Measurements from ENCODE around the genes TIMM10, SELENOH and GLYATL2.

DNA sequence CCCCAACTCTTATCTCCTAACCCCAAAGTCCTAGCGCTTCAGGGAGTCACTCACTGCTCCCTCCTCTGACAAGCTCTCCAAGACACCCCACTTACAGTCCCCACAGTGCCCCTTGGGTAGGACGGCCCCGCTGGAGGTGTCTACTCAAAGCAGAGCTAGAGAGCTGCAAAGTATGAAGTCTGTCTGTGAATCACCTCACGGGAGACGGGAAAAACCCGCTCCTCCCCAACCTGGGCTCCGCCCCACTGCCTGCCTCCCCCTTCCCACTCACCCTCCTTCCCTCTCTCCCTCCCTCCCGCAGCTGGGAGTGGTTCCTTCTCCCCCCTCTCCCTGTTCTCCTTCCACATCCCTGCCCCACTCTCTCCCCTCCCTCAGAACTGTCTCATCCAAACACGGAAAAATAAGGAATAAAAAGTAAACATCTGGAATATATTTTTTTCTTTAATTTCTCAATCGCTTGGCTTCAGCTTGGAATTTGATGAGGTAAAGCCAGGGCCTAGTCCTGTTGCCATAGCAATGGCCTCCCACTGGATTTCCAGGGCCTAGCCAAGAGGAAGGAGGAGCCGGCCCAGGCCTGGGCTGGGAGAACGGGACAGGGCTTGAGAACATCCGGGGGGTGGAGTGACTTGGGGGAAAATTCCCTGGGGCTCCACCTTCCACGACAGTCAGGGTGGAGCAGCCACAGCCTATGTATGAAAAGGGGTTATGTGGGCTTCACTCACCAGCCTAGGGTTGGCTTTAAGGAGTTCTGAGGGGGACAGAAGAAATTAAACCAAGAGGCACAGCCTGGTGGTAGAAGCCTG lies 2.4 kb downstream of the TNKS1BP1 start:
- CAGE, long polyA plus RNA: no peak
- RRBS: 4% methylated on average over 3 of the region's 14 CpGs

- CAGE, long polyA plus RNA: no peak
- RRBS: no CpG with 5 or more reads among the region's 9 CpGs
Observed at GRCh38 chr11:57336226-57336649, 546 bp upstream of the SSRP1 start.

DNA sequence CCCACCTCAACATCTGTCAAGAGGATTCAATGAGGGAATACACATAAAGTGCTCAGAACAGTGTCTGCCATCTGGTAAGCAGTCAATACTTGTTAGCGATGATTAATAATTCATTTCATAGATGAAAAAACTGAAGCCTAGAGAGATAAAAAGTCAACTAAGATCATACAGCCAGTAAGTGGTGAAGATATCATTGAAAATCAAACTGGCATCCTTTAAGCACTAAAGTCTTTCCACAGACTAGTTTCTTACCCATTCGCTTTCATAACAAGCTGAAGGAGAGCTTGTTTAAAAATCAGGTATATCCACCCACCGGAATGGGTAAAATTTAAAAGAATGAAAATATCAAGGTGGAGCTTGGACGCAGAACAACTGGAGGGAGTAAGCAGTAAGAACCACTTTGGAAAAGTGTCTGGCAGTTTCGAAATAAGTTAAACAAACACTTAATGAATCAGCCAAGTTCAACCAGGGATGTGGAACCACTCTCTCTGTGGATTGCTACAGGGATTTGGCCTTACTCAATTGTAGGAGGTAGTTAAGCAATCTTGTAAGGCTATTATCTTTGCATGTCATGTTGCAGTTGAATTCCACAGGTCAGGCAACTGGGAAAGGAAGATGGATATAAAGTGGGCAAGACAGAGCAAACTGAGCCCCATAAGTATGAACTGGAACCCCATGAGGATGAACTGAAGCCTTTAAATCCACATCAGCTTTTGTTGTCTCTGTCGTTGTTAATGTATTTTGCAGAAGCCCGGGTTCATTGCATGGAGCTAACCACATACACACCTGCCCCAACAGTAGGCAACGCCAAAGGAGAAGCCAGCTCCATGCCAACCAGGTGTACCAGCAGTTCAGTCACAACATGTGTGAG lies 7.7 kb upstream of the SLC43A3 start:
- CAGE, long polyA plus RNA: no peak
- RRBS: no CpG with 5 or more reads among the region's 8 CpGs

GRCh38 chr11:57514046-57515117 lies 1.1 kb downstream of the SLC43A1 start:
- CAGE, long polyA plus RNA: start-site peak on the minus strand at chr11:57514821-57514954, 108 and 91 reads in 2 replicates
- RRBS: 3% methylated on average over 10 of the region's 72 CpGs

DNA sequence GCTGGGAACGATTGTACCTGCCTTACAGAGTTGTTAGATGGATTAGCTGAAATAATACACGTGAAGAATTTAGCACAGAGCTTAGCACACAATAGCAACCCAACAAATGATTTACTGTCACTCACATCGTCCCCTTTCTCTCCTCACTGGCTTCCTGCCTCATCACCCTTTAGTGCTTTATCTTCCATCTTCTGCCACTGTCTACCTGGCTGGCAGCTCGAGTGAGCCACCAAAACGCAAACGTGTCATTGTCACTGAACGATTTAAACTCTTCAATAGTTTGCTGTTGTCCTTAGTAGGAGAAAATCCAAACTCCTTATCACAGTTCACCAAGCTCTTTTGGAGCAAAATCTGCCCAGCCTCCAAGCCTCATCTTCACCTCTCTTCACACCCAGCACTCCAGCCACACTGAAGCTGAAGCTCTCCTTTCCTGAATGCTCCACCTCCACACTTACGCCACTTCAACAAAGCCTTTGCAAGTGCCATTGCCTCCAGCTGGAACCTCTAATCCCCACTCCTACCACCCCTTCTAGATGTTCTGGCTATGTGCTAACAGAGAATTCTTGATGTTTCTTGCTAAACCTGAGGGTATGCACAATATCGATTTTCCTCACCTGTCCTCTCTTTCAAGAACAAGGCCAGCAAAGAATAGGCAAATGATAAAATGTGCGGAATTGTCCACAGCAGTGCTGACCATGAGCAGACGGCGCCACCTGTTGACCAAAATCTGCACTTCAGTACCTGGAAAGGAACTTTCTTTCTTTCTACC lies 3.7 kb downstream of the TIMM10 start:
- CAGE, long polyA plus RNA: no peak
- RRBS: no CpG with 5 or more reads among the region's 12 CpGs

GRCh38 chr11:57530564-57531903 lies at the start of gene TIMM10:
Gene TIMM10, minus strand, starts transcription at chr11:57530754.
- CAGE, long polyA plus RNA: start-site peak on the minus strand at chr11:57530705-57530756, 260 and 325 reads in 2 replicates
- RRBS: 2% methylated on average over 2 of the region's 53 CpGs

DNA sequence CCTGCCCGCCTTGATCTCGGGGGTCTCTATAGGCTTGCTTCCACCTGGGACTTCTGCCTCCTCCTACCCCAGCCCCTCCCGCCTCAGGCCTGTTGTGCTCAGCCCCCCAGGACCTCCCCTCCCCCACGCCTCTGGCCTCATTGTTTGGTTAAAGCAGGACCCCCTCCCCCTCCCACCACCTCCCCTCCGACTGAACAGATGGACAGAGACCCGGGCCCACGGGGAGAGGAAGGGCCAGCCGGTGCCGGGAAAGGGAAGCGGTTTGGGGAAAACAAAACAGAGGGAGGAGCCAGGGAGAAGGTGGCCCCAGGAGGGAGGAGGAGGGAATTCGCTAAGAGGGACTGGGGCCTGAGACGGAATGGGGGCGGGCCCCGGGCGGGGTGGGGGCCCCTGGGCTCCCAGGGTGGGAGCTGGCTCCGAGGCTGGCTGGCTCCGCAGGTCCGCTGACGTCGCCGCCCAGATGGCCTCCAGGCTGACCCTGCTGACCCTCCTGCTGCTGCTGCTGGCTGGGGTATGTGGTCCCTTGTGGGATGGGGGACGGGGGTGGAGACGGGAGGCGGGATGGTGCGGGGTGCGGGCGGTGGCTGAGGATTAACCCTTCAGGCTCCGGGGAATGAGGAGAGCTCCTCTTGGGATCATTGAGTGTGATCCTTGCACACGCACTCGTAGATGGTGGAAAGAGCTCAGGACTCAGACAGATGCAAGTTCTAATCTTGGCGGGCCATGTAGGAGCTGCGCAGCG lies 497 bp downstream of the SERPING1 start:
- CAGE, long polyA plus RNA: start-site peak on the plus strand centred at position 361 of the sequence, 117 bp wide, 628 and 715 reads in 2 replicates
- RRBS: 3% methylated on average over 2 of the region's 33 CpGs

DNA sequence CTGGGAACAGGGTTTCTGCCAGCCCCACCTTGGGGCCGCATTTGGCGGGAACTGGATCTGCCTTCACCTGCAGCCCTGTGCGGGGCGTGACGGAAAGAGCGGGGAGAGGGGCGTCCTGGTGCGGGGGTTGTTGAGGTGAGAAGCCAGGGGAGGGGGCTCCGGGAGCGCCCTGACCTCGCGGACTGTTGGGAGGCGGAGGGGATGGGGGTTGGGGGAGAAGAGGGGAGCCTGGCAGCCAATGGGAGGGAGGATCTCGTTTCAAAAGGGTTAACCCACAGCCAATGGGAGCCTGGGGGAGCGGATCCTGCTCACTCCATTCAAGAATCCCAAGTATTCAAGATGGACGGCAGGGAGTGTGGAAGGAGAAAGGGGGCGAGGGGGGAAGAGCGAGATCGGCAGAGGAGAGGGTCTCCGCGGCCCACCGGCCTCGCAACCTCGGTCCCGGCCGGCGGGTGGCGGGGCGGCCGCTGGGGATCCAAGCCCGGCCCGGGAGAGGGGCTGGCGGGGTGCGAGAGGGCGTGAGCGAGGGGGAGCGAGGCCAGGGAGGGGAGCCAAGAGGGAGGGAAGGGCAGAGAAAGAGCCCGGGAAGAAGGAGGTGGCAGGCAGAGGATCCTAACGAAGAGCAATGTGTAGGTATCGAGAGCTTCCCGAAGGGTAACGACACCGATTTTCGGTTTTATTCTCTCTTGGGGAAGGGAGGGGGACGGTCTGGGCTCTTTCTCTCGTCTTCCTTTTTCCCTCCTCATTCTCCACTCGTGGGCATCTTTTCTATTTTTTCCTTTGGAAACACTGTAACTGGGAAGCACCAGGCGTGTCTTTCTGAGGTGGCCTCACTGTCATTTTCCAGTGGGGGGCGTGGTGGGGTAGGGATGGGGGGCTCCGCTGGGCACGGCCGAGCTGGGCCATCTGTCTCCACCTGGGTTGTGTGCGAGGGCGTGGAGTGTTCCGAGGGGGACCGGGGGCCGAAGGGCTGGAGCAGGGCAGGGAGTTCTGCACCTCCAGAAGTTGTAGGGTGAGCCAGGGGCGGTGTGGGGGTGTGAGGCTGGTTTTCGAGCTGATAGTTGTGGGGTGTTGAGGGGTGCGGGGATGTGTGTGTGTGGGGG lies 11.3 kb downstream of the YPEL4 start:
- CAGE, long polyA plus RNA: no peak
- RRBS: 2% methylated on average over 4 of the region's 60 CpGs

- CAGE, long polyA plus RNA: no peak
- RRBS: no CpG with 5 or more reads among the region's 10 CpGs
Observed at GRCh38 chr11:57639147-57639519, 10.6 kb downstream of the YPEL4 start.

DNA sequence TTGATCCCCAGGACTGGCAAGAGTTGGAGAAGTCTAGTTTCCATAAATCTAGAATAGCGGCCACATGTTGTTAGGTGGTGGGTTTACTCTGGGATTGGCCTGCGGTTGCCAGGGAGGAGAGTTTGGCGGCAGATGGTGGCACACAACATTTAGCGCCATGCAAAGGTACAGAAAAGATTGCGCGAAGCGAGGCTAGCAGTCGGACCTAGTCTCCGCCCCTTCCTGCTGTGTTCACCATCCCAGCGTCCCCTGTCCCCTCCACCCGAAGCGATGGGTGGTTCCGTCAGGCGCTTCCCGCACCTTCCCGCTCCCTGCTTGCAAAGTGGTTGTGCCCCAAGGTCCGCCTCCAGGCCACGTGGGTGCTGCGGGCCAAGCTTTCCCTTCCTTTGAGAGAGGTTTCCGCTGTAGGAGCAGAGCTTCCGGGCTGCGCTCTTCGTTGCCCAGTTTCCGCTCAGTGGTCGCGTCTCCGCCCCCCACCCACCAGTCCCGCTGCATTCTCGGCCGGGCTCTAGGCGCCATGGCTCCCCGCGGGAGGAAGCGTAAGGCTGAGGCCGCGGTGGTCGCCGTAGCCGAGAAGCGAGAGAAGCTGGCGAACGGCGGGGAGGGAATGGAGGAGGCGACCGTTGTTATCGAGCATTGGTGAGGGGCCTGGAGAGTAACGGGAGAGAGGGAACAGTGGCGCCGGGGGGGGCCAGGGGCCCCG lies at the start of gene SELENOH:
SELENOH (plus strand) TSS at position 413 of the 703 bp plus-strand sequence.
- CAGE, long polyA plus RNA: start-site peak on the plus strand centred at position 445 of the sequence, 134 bp wide, 1,443 and 1,556 reads in 2 replicates
- RRBS: 2% methylated on average over 7 of the region's 50 CpGs

DNA sequence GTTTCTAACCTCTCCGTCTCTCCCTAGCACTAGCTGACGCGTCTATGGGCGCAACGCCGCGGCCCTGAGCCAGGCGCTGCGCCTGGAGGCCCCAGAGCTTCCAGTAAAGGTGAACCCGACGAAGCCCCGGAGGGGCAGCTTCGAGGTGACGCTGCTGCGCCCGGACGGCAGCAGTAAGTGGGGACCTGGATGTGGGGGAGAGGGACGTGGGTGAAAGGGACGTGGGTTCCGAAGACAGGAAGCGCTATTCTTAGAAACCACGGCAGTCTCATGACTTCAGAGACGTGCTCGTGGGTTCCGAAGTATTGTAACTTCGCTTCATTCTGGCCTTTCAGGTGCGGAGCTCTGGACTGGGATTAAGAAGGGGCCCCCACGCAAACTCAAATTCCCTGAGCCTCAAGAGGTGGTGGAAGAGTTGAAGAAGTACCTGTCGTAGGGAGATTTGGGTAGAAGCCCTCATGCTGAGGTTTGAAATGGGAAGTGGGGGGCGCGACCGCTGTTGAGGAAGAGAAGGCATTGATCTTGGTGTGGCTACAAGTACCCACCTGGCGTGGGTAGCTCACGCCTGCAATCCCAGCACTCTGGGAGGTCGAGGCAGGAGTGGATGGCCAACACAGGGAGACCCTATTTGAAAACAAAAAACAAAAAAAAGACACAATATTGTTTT lies 624 bp downstream of the SELENOH start:
- CAGE, long polyA plus RNA: no peak
- RRBS: 6% methylated on average over 3 of the region's 35 CpGs

- CAGE, long polyA plus RNA: no peak
- RRBS: no CpG with 5 or more reads among the region's 2 CpGs
Observed at GRCh38 chr11:57798765-57799799, 37.5 kb downstream of the CTNND1 start.

DNA sequence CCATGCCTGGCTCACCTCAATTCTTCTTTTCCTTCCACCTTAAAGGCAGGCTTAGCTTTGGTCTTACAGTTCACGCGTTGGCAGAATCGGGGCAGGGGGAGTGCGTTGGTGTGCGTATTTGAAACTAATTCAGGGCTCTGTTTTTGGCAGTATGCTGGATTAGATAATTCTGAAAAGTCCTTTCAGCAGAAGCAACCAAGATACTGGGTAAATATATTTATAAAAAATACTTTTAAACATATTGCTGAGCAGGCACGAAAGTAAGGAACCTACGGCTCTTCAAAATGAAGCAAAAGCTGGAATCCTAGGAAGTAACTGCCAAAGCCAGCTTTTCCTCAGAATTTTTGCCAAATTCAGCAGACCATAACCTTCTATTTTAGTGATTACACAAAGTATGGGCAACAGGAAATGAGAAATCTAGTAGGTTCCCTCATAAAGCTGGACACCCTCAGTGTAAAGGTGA lies 60.6 kb downstream of the CTNND1 start:
- CAGE, long polyA plus RNA: no peak
- RRBS: no CpG with 5 or more reads among the region's 7 CpGs

DNA sequence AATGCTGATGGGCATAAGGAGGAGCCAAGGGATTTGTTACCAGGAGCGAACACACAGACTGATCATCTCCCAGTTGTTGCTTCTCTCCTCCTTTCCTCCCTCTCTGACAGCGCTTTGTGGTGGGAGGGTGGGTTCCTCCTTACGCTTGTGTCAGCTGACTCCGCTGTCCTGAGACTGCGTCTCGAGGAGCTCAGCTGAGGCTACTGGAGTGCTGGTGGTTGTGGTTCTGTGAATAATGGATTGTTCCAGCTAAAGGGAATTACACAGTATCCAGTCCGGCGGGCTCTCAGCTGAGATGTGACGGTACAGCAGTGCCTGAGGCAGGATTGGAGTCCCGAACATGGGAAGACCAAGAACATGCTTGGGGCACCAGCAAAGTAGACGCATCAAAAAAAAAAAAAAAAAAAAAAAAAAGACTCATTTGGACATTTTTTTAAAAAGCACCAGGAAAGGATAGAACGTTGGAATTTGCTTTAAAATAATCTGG lies 113.4 kb downstream of the CTNND1 start:
- CAGE, long polyA plus RNA: no peak
- RRBS: no CpG with 5 or more reads among the region's 12 CpGs

- CAGE, long polyA plus RNA: no peak
- RRBS: no CpG with 5 or more reads among the region's 12 CpGs
Observed at GRCh38 chr11:58024100-58024663, 501 bp downstream of the OR9Q1 start.

DNA sequence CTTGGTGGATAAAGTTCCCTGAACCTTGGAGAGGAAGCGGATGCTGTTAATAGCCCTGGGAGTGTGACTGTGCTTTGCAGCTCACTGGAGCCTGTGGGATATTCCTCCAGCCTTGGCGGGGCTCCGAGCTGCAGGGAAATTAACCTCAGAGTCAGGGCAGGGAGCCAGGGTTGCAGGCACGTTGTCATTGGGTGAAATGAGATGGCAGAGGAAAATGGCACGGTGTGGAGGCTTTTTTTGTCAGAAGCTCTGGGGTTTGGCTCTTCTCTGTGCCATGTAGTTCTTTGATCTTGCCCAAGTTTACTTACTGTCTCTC lies 988 bp downstream of the OR9Q1 start:
- CAGE, long polyA plus RNA: no peak
- RRBS: no CpG with 5 or more reads among the region's 5 CpGs

DNA sequence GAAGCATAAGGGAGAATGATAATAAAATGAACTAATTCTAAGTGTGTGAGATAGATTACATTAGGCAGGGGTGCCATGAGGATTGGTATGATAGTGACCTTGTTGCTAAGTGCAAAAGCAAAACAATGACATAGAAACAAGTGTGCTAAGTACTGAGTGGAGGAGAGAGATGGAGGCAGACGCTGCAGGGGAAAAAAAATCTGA lies 229 bp upstream of the CNTF start:
- CAGE, long polyA plus RNA: no peak
- RRBS: no CpG with 5 or more reads among the region's 1 CpG

GRCh38 chr11:58770913-58771581 lies 39.3 kb upstream of the GLYAT start:
- CAGE, long polyA plus RNA: no peak
- RRBS: no CpG with 5 or more reads among the region's 9 CpGs

- CAGE, long polyA plus RNA: no peak
- RRBS: no CpG with 5 or more reads among the region's 1 CpG
Observed at GRCh38 chr11:58844604-58844808, at the start of gene GLYATL2. Gene GLYATL2, minus strand, starts transcription at chr11:58844704.

DNA sequence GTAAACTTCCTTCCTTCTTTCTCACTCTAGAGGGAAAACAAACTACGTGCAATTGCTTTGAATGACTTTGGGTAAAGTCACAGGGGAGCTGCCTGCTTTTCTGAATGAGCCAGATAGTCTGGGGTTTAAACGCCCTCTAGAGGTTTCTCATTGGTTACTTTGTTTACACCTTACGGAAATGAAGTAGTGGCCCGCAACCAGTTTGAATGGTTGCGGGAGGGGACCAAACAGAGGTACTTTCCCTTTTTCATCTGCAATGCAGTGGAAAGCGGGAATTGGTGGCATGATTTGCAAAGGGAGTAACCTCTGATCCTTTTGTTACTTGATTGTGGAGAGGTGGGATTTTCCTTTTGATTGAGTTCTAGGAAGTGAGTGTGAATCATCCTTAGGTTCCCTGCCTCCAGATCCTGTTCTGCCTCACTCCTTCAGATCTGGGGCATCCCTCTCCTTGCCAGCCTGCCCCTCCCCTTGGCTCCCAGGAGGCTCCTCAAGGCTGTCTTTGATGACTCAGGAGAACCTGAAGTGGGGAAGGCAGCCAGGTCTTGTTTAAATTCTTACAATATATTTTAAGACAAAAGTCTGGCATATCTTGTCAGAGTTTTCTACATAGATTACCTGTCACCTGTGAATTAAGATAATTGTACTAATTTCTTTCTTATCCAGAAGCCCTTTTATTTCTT lies 15.9 kb upstream of the GLYATL1 start:
- CAGE, long polyA plus RNA: no peak
- RRBS: no CpG with 5 or more reads among the region's 6 CpGs

Measured in osteoblast (primary cell).